Ascending aorta (tissue), 1 donor: ENCODE measurements around the gene FKBP5.

GRCh38 chr6:35688248-35689026, at the start of gene FKBP5:
Gene FKBP5, minus strand, starts transcription at chr6:35688915.
- PRO-cap = unidirectional peak, minus-strand start at chr6:35688833; unidirectional peak, minus-strand start at chr6:35688915

GRCh38 chr6:35717939-35718381, 18.9 kb upstream of the ARMC12 start:
- PRO-cap = no peak

DNA sequence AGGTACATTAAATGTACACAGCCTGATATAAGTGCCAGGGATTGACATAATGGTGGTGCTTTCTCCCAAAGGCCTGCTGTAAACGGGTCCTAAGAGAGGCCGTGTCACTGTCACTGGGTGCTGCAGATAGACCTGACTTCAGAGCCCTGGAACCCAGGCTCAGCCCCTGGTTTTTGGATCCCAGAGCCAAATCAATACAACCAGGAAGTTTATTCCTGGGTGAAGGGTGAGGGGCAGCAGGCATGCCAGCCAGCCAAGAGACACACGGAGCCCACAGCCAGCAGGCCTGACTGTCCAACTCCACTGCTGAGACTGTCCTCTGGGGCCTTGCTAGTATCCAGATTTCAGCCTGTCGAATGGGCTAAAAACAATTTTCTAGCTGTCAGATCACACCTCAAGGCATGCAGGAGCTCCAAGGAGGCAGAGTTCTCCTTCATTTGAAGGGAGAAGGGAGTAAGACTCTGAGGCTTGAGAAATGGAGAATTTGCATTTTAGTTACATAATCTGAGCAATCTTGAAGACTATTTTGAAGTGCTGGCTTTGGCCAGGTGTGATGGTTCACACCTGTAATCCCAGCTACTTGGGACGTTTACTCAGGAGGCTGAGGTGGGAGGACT, 12.7 kb upstream of the ARMC12 start:
- PRO-cap = no peak

DNA sequence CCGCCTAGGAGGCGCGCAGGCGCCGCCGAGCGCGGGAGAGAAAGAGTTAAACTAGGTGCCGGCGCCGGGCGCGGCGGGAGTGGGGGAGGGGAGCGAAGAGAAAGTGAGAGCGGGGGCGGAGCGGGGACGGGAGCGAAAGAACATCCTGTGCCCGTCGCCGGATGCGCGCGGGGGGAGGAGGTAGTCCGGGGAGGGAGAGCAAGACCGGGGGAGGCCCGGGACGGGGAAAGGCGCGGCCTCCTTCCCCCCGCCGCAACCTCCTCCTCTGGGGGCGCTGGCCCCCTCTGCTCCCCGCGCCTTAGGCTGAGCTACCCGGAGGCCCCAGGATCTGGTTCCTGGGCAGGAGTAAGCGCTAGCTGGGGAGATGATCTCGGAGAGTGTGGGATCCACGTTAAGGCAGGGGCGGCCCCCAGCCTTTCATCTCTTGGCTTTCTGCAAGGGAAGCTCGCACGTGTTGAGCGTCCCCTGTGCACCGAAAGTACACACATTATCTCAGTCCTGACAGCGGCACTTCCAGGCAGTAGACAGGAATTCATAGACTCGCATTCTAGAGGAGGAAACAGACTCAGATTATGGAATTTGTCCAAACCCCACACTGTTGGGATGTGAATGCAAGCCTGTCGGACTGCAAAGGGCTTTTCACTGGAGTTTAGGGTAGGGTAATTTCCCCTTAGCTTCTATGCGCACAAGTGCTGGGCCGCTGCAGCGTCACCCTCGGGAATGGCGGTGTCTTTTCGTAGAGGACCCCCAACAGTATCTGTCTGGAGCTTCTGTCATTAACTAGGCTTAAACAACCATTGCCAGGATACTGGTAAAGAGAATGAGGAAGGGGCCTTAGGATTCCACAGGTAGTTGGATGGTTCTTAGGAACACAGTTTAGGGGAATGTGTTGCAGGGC, 4.7 kb upstream of the ARMC12 start:
- PRO-cap = bidirectional peak, plus-strand start at position 201 of the sequence, minus-strand start outside the sequence; bidirectional peak, plus-strand start at position 538 of the sequence, minus-strand start at position 426 of the sequence

GRCh38 chr6:36095880-36096520, 34.3 kb upstream of the MAPK13 start:
- PRO-cap = no peak

DNA sequence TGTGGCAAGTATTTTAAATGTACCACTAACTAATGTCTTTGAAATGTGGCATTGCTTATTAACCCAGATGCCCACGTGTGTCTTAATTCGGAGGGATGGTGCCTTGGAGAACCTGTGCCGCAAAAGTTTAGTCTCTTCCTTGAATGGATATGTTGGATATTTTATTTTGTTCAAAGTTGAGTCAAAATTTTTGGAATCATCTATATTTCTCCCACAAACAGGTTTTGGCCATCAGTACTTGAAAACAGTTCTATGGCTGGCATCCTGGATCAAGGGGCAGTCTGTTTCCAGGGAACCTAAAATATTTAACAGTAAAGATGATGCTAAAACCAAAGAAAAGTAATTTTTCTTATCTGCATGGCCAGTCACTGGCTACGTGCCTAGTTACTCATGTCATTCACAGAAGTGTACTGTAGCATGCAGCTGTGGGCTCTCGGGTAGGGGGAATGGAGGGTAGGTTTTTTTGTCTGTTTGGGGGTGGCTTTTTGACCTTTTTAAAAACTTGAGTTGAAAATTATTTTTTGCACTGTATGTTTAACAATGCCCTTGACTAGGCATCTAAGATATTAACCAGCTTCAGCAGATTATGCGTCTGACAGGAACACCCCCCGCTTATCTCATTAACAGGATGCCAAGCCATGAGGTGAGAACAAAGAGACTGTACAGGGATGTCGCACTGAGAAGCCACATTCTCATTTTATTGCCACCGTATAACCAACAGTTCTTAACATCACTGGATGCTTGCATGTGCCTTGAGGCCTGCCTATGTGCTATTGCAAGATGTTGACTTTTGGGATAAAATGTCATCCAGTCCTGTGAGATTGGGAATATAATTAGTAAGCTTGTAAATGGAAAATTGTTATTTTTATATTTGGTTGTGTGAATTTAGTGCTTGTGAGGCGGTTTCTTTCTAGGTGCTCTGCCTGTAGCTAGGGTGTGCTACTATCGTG, 30.4 kb upstream of the MAPK13 start:
- PRO-cap = no peak

- PRO-cap = no peak
Observed at GRCh38 chr6:36120171-36120869, 10.0 kb upstream of the MAPK13 start.

GRCh38 chr6:36247575-36248200, 22.2 kb upstream of the PNPLA1 start:
- PRO-cap = no peak

GRCh38 chr6:36319412-36319820, 17.3 kb downstream of the BNIP5 start:
- PRO-cap = no peak

DNA sequence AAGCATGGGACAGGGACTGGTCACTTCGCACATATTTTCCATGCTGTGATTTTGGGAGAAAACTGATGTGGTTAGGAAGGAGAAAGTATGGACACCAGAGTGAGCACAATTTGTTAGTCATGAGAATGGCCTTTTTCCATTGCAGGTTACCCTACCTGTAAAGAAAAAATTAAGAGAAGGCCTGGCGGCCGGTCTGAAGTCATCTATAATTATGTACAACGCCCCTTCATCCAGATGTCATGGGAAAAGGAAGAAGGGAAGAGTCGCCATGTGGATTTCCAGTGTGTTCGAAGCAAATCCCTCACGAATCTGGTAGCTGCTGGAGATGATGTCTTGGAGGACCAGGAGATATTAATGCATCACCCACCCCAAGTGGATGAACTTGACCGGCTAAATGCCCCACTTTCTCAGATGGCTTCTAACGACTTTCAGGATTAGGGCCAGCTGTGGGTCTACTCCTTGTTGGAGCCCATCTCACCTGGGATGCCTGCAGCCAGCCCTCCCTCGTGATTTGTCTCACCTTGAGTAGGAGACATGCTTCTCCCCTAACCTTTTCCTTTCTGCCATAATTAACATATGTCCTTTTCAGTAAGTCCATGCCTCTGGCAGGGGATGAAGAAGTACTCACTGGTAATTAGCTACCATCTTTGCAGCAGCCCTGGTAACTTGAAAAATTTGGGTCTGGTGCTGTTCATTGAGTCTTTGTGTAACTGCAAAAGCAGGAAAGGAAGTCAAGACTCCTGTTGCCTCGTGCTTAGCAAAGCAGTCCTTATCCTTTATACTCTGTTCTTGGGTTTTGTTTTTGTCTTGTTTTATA, 44.1 kb downstream of the KCTD20 start:
- PRO-cap = no peak

DNA sequence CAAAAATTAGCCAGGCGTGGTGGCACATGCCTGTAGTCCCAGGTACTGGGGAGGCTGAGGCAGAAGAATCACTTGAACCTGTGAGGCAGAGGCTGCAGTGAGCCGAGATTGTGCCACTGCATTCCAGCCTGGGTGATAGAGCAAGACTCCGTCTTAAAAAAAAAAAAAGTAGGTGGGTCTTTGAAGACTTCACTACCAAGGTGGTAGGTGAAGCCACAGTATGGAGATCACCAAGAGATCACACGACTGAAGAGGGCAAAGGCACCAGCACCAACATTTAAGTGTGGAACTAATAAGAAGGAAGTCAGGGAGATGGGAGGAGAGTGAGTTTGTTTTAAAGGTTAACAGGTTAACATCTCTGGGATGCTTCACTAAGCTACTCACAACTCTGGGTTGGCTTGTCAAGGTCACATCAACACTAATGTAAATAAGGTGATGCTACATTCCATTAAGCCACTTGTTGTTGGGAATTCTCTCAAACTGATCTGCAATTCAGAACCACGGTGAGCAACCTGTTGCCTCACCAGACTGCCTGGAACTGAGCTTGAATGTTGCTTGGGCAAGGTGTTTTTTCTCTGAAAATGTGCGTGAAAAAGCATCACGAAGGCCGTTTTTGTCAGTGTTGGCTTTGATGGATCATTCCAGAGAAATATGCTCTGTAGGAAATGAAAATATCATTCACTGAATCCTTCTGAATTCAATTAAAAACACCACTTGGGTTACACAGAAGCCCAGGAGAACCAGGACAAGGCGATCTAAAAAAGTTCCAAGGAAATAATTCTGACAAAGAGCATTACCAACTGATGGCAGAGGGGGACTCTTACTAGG, 48.7 kb downstream of the KCTD20 start:
- PRO-cap = no peak

- PRO-cap = no peak
Observed at GRCh38 chr6:36504900-36505521, 42.3 kb downstream of the STK38 start.

GRCh38 chr6:36509318-36509958, 37.8 kb downstream of the STK38 start:
- PRO-cap = no peak

GRCh38 chr6:36510084-36510582, 37.1 kb downstream of the STK38 start:
- PRO-cap = no peak

- PRO-cap = no peak
Observed at GRCh38 chr6:36598340-36599063, 4.3 kb downstream of the SRSF3 start.

DNA sequence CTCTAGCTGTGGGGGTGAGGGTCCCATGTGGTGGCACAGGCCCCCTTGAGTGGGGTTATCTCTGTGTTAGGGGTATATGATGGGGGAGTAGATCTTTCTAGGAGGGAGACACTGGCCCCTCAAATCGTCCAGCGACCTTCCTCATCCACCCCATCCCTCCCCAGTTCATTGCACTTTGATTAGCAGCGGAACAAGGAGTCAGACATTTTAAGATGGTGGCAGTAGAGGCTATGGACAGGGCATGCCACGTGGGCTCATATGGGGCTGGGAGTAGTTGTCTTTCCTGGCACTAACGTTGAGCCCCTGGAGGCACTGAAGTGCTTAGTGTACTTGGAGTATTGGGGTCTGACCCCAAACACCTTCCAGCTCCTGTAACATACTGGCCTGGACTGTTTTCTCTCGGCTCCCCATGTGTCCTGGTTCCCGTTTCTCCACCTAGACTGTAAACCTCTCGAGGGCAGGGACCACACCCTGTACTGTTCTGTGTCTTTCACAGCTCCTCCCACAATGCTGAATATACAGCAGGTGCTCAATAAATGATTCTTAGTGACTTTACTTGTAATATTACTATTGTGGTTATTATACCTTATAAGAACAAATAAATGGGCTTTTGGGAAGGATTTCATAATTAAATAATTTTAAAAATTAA, 8.4 kb downstream of the CDKN1A start:
- PRO-cap = no peak

DNA sequence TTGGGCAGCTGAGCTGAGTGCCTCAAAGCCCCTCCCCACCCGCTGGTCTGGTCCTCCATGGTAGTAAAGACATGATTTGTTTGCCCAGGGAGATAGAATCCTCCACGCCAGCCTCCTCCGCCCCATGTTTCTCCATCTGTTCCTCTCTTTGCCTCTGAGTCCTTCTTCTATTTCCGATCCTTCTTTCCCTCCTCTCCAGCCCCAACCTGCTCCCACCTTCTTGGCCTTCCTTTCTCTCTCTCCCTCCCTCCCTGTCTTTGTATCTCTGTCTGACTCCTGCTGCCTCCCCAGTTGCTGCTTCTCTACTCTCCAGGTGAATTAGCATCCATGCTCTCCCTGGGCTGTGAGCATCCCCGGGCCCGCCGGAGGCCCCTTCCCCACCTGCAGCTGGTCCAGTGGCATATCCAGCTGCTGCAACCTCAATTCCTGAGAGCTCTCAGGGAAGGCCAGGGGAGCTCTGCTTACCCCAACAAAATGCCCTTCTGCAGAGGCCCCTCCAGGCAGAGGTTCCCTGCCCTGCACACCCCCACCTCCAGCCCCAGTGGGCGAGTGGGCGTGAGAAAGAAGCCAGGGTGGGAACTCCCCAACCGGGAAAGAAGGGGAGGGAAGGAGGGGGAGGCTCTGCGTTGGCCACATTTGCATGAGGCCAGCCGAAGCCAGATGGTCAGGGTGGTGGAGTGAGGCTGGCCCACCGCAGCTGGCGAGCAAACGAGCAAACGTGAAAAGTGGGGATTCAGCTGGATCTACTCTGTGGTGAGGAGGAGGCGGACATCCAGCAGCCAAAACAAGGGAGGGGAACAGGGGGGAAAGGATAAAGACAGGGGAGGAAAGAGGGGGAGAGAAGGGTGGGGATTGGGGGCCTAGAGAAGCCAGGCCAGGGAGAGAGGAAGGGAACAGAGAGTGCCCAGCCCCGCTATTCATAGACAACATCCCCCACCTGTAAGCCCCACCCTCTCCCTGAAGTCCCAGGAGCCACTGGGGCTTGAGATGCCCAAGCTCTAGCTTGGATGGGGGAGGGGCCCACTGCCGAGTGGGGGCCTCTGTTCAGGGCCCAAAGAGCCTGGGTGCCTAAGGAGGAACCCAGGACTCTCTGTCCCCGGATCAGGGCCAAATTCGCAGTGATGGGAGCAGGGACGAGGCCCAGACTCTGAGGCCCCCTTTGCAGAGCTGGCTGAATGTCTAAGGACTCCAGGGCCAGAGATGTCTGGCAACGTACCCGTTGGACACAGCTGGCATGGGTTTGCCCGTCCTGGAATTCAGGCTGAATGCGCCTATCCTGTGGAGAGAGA, 45.4 kb downstream of the CPNE5 start:
- PRO-cap = no peak

DNA sequence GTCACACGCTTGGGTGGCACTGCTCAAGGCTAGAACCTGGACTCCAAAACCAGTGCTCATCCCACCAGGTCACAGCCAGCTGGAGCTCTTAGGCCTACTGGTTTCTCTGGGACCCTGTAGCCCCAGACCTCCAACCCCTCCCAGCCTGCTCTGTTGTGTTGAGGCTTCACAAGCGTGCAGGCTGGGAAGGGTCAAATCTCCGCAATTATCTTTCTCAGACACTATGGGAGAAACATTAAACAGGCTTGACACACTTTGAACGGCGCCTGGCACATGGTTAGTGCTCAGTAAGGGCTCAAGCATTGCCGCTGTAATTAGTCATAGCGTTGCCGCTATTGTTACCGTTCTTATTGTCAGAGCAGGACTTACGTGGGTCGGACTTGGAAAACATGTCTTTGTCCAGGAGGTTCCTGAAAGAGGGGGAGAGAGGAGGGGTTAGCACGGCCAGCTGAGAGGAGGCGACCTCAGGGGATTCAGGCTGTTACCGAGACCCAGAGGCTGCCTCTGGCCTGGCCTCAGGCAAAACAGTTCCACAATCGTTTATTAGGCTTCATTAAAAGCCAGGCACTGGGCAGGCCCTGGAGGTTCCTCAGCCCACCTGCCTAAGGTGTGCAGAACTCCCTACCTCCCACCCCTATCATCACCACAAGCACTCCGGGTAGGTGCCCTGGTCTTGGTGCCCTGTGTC, 16.4 kb downstream of the CPNE5 start:
- PRO-cap = no peak

DNA sequence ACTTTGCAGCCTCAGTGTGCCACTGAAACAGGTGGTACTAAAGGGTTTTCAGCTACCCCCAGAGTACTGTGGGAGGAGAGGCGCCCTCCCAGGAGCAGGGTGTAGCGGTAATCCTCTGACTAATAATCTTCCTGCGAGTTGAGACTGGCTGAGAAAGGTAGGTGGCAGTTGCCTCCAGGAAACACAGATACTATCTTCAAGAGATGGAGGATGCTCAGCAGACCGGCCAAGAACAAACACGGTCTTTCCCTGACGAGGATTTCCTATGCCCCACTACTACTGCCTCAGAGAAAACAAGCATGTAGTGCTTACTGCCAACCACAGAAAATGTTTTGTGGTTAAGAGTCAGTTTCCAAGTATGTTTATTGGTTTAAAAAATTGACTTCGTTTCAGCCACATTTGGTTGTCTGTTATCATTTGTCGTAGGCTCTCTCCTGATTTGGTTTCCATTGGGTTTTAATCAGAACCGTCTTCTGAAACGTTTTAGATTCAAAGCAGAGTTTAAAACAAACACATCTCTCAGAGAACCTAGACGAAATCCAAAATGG, 26.9 kb downstream of the C6orf89 start:
- PRO-cap = no peak

DNA sequence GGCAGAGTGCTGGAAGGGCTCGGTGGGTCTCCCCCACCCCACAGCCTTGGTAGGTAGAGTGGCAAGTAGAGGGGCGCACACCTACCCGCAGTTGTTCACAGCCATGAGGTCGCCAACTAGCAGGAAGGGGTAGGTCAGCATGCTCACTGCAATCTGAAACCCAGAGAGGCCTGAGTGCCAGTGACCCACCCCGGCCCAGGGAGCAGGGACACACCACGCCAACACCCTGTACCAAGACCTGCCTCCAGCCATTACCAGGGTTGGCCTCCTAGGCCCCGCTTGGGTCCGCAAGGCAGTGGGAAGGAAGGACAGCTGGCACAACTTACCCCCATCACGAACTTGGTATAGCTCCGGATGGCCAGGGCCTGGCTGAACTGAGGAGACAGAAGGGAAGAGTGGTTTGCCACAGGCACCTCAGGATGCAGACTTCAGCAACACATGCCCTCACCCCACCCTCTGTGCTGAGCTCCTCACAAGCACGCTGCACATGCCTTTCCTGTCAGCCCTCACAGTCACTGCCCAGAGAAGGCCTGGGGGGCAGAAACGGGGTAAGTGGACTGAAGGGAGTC, 15.6 kb downstream of the MTCH1 start:
- PRO-cap = no peak